AG04450 (cell line): ENCODE measurements around the gene BLCAP.

- CAGE, long polyA plus RNA = no peak
- RRBS = 82% methylated on average over 9 of the region's 44 CpGs
Observed at GRCh38 chr20:37520200-37520827, 736 bp upstream of the NNAT start.

DNA sequence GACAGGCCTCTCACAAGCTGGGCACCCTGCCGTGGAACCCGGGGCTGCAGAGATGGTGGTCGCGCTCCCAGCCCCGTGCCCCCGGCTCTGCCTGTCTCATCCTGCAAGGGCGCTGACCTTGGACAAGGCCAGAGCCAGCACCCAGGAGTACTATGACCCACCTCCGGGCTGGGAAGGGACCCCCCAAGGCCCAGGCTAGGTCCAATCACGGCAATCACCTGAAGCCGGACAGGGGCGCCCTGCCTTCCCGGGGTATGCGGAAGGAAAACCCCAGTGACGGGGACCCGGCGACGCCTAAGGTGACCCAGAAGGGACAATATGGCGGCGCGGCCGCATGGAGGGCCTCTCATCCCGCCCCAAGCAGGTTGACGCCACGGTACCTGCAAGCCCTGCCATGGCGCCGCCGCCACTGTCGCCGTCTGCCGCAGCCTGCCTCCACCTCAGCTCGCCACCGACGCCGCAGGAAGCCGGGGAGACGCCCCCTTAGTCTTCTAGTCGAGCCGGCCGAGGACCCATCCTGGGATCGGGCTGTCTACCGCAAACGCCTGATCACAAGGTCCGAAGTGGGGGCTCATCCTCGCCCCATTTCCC lies at the start of gene BLCAP:
Gene BLCAP (minus strand): TSS at position 464 of the 591 bp plus-strand sequence.
- CAGE, long polyA plus RNA = no peak
- RRBS = 5% methylated on average over 12 of the region's 44 CpGs

- CAGE, long polyA plus RNA = no peak
- RRBS = 12% methylated on average over 4 of the region's 9 CpGs
Observed at GRCh38 chr20:37898119-37898427, 4.9 kb upstream of the VSTM2L start.

DNA sequence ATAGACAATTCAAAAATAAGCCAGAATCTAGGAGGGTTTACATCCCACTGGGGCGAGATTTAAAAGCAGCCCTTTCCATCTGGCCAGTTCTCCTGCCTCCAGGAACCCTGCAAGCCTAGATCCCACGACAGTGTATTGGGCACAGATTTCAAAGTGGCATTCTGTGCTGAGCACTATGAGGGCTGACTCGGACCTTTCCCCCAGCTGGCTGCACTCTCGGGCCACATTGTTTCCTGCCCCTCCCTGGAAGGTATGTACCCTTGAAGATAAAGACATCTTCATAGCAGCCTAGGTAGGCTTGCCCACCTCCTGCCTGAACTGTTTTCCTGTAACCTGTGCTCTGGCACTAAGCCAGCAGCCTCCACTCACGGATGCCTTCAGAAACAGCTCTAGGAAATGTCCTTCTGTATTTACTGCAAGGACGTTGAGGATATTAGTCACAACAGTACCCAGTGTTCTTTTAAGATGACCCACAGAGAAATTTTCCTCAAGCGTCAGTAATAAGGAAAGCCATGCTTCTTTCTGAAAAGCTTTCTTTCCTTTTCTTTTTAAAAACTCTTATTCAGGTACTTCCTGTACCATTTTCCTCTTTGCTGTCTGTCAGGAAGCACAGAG lies 43.7 kb downstream of the TTI1 start:
- CAGE, long polyA plus RNA = no peak
- RRBS = no CpG with 5 or more reads among the region's 7 CpGs

- CAGE, long polyA plus RNA = no peak
- RRBS = no CpG with 5 or more reads among the region's 8 CpGs
Observed at GRCh38 chr20:38091374-38092402, 58.1 kb downstream of the RPRD1B start.

GRCh38 chr20:38122942-38123298 lies 42.1 kb downstream of the TGM2 start:
- CAGE, long polyA plus RNA = no peak
- RRBS = no CpG with 5 or more reads among the region's 4 CpGs

DNA sequence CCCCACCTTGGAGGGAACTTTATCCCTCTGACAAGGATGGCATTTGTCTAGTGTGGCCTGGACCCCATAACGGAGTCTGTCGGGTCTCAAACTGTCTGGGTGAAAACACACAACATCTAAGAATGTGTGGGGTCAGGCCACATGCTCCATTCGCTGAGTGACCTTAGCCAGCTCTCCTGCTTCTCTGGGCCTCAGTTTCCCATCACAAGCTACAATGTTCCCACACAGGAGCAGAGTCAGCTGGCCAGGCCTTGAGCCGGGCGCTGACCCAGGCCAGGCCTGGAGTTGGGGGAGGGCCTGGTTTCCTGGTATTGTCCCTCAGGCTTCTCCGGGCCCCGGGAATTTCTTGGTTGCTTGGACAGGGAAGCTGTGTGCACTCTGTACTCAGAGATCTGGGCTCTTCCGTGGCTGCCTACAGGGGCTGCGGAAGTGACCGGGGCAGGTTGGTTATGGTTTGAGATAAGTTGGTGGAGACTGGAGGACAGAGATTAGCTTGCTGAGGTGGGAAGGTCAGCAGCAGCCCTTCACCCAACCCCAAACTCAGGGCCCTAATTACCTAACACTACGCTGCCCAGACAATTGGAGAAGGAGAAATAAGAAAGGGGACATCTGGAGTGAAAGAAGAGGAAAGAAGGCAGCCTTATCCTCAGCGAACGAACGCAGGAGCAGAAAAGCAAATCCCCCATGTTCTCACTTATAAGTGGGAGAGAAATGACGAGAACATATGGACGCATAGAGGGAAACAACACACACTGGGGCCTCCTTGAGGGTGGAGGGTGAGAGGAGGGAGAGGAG lies 6.3 kb downstream of the TGM2 start:
- CAGE, long polyA plus RNA = no peak
- RRBS = 67% methylated on average over 3 of the region's 16 CpGs

GRCh38 chr20:38239171-38239903 lies 21.2 kb downstream of the KIAA1755 start:
- CAGE, long polyA plus RNA = no peak
- RRBS = no CpG with 5 or more reads among the region's 4 CpGs

GRCh38 chr20:38252297-38253272 lies 8.0 kb downstream of the KIAA1755 start:
- CAGE, long polyA plus RNA = no peak
- RRBS = 23% methylated on average over 3 of the region's 20 CpGs

DNA sequence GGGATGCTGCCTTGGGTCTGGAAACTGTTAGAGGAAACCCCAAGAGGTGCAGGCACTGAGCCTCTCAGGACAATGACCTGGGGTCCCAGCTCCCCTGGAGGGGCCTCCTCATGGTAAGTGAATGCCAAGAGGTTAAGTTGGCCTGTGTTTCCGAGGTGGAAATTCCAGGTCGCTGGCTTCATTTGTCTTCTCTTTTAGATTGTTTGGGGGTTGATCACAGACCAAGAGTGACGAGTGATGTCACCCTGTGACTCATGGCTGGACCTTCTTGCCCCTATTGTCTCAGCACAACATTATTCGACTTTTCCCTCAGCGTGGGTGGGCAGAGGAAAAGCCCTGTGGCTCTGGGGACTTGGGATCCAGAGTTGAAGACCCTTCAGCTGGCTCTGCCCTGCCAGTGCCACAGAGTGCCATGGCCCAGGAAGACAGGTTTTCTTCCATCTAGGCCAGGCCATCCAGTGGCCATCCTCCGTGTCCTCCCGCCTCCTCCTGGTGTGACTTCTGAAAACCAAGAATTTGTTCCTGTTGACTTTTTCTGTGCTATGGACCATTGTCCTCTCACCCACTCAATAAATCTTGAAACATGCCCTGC lies 22.2 kb upstream of the RALGAPB start:
- CAGE, long polyA plus RNA = no peak
- RRBS = no CpG with 5 or more reads among the region's 7 CpGs

DNA sequence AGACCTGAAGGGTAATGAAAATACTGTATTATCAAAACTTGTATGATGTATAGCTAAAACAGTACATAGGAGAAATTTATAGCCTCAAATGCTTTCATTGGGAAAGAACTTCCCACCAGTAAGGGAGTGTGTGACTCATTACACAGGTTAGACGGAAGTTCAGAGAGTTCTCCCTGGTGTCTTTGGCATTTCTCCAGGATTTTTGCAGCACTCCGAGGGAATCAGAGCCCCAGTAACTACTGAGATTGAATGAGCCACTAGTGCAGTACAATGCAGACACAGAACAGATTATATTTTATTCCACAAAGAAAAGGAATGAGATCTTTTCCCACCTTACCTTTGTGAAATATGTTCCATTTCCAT lies 12.4 kb upstream of the RALGAPB start:
- CAGE, long polyA plus RNA = no peak
- RRBS = no CpG with 5 or more reads among the region's 2 CpGs

GRCh38 chr20:38539746-38540122 lies 41.3 kb upstream of the ADIG start:
- CAGE, long polyA plus RNA = no peak
- RRBS = no CpG with 5 or more reads among the region's 3 CpGs

GRCh38 chr20:38809878-38810670 lies 4.6 kb downstream of the PPP1R16B start:
- CAGE, long polyA plus RNA = no peak
- RRBS = no CpG with 5 or more reads among the region's 11 CpGs

GRCh38 chr20:40271022-40271747 lies 417.9 kb downstream of the MAFB start:
- CAGE, long polyA plus RNA = no peak
- RRBS = no CpG with 5 or more reads among the region's 10 CpGs

DNA sequence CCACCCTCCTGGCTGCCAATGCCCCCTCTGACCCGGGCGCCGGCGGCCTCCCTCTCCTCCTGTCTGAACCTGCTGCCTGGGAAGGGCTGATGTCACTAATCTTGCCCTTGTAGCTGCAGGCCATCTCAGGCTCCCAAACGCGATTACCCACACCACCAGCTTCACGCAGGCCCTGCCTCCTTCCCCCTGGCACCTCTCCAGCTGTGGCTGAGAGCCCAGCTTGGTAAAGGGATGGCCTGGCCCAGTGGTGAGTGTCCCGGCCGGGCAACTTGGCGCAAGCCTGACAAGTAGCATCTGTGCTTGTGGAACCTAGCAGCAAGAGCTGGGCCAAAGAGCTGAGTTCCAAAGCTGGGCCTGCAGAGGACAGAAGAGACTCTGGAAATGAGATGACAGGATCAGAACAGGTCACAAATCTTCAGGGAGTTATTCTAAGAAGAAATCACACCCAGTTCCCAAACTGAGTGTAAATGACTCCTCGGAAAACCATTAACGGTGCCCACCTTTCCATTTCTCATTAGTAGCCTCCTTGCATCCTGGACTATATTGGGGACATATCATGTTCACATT lies 401.7 kb downstream of the MAFB start:
- CAGE, long polyA plus RNA = no peak
- RRBS = no CpG with 5 or more reads among the region's 12 CpGs

GRCh38 chr20:40687314-40688323 lies 1.4 kb downstream of the MAFB start:
- CAGE, long polyA plus RNA = no peak
- RRBS = 2% methylated on average over 30 of the region's 93 CpGs

- CAGE, long polyA plus RNA = no peak
- RRBS = 3% methylated on average over 28 of the region's 91 CpGs
Observed at GRCh38 chr20:40689340-40690367, 618 bp upstream of the MAFB start.

- CAGE, long polyA plus RNA = no peak
- RRBS = no CpG with 5 or more reads among the region's 4 CpGs
Observed at GRCh38 chr20:41047770-41048509, 19.3 kb downstream of the TOP1 start.

DNA sequence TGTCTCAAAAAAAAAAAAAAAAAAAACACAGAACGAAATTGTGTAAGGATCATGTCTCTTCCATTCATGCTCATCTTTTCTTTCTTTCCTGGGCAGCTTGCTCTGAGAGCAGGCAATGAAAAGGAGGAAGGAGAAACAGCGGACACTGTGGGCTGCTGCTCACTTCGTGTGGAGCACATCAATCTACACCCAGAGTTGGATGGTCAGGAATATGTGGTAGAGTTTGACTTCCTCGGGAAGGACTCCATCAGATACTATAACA lies 23.5 kb upstream of the PLCG1 start:
- CAGE, long polyA plus RNA = no peak
- RRBS = no CpG with 5 or more reads among the region's 4 CpGs

GRCh38 chr20:41116093-41116548 lies 21.2 kb upstream of the PLCG1 start:
- CAGE, long polyA plus RNA = no peak
- RRBS = no CpG with 5 or more reads among the region's 5 CpGs